ENCODE measurements around a stretch of chr10.

DNA sequence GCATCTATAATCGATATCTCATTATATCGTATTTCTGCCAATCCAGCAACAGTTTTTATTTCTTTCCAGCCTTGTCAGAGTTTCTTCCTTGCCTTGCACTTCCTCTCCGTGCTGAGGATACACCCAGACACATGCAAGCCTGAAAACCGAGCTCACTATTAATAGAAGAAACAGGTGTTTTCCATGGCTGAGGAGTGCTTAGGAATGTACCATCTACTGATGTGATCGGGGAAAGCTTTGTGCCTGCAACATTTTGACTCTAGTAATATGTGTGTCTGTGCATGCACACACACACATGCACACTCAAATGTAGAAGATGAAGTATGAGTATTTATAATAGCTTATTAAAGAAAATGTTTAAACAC is 82.6 kb downstream of the CREM start:
- RRBS: no CpG with 5 or more reads among the region's 5 CpGs

GRCh38 chr10:35313479-35313979 is 22.8 kb upstream of the CCNY start:
- RRBS: no CpG with 5 or more reads among the region's 8 CpGs

- RRBS: 2% methylated on average over 36 of the region's 97 CpGs
Observed at GRCh38 chr10:35336836-35337561, 690 bp downstream of the CCNY start.

DNA sequence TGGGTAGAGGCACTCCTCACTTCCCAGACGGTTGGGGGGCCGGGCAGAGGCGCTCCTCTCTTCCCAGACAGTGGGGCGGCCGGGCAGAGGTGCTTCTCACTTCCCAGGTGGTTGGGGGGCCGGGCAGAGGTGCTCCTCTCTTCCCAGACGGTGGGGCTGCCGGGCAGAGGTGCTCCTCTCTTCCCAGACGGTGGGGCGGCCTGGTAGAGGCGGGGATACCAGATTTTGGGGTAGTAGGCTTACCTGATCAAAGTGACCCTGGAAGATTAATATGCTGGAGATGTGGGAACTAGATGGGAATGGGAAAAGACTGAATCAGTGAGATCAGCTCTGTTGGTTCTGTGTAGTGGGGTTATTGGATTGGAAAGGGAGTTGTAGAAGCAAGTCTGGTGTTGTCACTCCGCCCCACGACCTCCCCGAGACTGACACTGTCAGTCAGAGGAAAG is 27.0 kb downstream of the CCNY start:
- RRBS: no CpG with 5 or more reads among the region's 14 CpGs

- RRBS: no CpG with 5 or more reads among the region's 4 CpGs
Observed at GRCh38 chr10:35371393-35372083, 35.2 kb downstream of the CCNY start.

DNA sequence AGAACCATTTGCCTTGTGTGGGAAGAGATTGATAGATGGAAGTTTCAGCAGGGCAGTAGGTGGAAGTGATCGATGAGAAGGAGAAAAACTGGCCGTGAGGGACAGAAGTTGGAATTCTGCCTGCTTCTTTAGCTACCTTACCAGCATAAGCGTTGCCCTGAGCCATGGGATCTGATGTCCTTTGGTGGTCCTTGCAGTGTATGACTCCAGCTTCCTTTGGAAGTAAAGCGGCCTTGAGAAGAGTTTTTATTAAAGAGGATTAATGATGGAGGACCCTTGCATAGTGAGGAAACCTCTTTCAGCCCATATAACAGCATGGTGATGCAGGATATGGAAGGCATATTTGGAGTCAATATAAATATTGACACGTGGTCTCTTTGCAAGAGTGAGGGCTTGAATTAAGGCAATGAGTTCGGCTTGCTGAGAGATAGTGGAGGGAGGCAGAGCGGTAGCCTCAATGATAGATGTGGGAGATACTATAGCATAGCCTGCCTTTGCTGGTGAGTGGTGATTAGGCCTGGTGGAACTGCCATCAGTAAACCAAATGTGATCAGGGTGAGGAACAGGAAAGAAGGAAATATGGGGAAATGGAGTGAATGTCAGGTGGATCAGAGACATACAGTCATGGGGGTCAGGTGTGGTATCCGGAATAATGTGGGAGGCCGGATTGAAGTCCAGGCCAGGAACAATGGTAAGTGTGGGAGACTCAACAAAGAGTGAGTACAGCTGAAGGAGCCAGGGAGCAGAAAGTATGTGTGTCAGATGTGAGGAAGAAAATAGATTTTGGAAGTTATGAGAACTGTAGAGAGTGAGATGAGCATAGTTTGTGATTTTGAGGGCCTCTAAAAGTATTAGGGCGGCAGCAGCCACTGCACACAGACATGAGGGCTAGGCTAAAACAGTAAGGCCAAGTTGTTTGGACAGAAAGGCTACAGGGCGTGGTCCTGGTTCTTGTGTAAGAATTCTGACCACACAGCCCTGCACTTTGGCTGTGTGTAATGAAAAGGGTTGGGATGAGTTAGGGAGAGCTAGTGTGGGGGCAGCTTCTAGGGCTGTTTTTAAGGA is 67.4 kb downstream of the CCNY start:
- RRBS: no CpG with 5 or more reads among the region's 11 CpGs

GRCh38 chr10:35423480-35423903 is 87.2 kb downstream of the CCNY start:
- RRBS: no CpG with 5 or more reads among the region's 4 CpGs

DNA sequence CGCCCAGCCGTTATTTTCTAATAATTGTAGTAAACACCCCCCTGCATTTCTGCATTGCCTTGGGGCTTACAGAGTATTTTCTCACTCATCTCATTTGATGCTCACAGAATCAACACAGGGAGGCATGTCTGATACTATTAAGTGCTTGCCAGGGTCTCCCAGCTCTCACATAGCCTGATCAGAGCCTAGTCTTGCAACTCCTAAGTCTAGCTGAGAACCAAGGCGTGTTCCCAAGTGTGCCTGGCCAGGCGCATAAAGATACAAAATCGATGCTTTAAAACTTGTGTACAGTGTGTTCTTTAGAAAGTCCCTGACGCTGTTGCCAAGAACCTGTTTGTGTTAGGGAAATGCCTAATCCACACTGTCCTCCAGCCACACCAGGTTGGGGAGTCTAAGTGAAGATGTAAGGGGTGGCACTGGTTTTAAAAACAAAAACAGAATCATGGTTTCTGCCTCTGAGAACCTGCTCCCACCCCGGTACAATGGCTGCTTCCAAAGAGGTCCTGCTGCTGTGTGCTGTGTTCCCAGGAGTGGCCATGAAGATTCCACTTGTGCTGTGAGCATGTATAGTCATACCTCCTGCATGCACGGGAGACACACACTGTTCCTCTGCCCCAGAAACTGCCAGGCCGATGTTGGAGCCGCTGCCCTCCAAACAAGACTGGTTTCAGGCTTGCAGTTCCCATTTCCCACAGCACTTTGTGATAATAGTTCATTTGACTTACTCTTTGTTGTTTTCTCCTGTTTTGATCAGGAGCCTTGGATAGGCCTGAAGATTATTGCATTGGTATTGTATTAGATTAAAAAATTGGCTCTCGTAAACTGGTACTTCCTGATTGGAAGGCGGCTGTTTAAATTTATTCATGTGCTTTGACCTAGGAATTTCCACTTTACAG is 88.5 kb downstream of the CCNY start:
- RRBS: no CpG with 5 or more reads among the region's 12 CpGs

- RRBS: no CpG with 5 or more reads among the region's 10 CpGs
Observed at GRCh38 chr10:35444381-35445418, 108.4 kb downstream of the CCNY start.

DNA sequence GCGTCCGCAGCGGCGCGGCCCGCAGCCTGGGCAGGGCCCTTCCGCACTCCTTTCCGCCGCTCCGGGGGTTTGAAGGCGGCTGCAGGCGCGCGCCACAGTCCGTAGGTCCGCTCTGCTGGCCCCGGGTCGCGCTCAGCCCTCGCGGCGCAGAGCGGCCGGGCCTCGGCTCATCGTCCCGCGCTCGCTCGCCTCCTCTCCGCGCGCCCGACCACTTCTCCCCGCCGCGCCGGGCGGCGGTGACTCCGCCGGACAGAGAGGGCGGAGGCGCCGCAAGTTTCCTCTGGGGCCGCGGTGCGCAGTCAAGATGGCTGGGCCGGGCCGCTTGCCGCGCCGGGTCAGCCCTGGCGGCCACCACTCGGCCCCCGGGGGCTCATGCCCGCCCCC is 508 bp downstream of the FZD8 start:
- RRBS: 3% methylated on average over 36 of the region's 57 CpGs

DNA sequence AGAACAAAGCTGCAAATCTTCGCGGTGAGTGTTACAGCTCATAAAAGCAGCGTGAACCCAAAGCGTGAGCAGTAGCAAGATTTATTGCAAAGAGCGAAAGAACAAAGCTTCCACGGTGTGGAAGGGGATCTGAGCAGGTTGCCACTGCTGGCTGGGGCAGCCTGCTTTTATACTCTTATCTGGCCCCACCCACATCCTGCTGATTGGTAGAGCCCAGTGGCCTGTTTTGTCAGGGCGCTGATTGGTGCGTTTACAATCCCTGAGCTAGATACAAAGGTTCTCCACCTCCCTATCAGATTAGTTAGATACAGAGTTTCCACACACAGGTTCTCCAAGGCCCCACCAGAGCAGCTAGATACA is 391.5 kb upstream of the ANKRD30A start:
- RRBS: no CpG with 5 or more reads among the region's 8 CpGs

DNA sequence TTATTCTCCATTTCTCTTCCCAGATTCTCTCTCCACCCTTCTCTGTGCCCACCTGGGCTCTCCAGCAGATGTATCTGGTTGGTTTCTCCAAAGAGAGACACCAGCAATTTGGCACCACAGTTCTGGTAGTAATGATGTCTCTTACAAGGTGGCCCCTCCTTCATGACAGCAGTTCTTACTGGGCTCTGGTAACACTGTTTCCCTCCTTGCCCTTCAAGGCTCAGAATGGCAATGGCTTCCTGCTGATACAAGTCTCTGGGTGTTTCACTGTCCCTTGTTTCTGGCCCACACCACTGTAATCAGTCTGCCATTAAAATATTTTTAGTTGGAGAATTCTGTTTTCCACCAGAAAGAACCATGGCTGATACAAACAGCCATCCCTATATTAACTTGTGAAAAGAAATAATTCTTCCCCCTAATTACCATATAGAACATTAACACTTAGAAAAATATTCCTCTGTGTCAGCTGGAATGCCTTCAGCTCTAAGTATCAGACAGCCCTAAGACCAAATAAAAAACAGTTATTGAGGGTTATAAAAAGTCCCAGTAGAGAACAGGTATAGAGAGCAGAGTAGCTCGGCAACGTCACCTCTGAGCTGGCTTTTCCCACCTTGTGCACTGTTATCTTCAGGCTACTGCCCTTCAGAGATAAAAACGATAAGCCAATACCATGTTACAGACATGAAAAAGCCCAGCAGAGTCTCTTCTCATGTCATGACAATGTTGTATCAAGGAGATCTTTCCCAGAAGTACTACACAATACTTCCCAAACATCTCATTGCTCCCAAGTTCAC is 28.2 kb downstream of the ZNF248 start:
- RRBS: no CpG with 5 or more reads among the region's 3 CpGs

DNA sequence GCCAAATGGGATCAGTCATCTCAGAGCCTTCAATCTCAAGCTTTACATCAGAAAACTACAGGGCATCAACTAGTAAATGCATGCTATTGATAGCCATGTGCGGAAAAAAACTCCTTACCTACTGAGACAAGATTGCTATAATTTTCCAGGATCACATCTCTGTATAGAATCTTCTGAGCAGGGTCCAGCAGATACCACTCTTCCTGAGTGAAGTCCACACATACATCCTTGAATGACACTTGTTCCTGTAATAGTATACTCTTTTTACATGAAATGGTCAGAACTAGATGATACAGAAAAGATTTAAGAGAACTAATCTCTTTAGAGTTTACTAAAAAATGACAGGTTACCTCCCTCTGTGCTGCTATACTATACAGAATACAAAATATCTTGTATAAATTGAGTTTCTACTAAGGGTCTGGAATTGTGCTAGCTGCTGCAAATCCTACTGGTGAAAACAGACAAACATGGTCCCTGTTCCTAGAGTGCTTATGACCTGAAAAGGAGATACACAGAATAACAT is 19.5 kb downstream of the ZNF248 start:
- RRBS: no CpG with 5 or more reads among the region's 1 CpG

GRCh38 chr10:38038351-38038699 is 27.9 kb downstream of the ZNF33A start:
- RRBS: no CpG with 5 or more reads among the region's 2 CpGs

DNA sequence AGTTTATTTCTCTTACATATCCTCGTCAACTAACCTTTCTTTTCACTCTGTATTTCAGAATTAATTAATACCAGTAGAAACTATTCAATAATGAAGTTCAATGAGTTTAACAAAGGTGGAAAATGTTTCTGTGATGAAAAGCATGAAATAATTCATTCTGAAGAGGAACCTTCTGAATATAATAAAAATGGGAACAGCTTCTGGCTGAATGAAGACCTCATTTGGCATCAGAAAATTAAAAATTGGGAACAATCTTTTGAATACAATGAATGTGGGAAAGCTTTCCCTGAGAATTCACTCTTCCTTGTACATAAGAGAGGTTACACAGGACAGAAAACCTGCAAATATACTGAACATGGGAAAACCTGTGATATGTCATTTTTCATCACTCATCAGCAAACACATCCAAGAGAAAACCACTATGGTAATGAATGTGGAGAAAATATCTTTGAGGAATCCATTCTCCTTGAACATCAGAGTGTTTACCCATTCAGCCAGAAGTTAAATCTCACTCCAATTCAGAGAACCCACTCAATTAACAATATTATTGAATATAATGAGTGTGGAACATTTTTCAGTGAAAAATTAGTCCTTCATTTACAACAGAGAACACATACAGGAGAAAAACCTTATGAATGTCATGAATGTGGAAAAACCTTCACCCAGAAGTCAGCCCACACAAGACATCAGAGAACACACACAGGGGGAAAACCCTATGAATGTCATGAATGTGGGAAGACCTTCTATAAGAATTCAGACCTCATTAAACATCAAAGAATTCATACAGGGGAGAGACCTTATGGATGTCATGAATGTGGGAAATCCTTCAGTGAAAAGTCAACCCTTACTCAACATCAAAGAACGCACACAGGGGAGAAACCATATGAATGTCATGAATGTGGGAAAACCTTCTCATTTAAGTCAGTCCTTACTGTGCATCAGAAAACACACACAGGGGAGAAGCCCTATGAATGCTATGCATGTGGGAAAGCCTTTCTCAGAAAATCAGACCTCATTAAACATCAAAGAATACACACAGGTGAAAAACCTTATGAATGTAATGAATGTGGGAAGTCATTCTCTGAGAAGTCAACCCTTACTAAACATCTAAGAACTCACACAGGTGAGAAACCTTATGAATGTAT is 23.6 kb downstream of the ZNF37A start:
- RRBS: no CpG with 5 or more reads among the region's 2 CpGs

DNA sequence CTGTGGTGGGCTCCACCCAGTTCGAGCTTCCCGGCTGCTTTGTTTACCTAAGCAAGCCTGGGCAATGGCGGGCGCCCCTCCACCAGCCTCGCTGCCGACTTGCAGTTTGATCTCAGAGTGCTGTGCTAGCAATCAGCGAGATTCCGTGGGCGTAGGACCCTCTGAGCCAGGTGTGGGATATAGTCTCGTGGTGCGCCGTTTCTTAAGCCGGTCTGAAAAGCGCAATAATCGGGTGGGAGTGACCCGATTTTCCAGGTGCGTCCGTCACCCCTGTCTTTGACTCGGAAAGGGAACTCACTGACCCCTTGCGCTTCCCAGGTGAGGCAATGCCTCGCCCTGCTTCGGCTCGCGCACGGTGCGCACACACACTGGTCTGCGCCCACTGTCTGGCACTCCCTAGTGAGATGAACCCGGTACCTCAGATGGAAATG is 1513.6 kb downstream of the ZNF37A start:
- RRBS: no CpG with 5 or more reads among the region's 28 CpGs

DNA sequence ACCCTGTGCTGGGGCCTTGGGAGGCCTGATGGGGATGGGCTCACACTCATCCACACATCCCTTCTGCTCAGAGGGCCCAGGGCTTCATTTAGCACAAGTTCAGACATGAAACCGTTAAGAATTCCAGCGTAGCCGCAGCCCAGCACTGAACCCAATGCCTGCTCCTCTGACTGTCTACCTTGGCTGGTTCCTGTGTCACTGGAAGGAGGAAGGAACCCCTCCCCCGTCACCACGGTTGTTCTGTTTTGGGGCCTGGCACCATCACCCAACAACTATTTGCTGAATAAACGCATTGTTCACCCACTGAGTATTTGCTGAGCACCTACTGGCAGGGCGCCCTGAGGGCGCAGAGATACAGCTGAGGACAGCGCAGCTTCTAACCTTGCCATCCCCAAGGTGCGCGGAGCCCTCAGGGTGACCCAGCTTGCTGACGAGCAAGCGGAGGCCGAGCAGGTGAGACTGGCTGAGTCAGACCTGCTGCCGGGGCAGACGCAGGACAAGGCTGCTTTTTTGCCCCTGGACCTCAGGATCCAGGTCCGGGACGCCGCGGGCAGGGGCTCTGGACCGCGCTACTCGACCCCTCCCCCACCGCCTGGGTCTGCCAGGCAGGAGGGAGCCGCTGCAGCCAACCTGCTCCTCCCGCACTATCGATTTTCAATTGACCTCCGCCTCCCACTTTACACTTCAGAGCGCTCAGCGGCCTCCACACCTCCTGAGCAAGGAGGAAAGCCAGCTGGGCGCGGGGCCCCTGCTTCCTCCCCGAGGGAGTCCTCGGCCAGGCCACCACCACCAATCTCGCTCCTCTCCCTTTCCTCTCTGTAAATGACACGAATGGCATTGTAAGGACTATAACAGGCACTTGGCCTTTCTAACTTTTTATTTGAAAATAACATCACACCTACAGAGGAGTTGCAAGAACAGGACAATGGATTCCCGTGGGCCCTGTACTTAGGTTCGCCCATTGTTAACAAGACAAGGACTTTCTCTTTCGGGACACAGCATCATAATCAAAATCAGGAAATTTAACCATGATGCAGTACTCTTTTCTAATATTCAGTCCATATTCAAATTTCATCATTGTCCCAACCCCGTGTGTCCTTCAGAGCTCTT is 50.3 kb upstream of the RET start:
- RRBS: 52% methylated on average over 3 of the region's 40 CpGs

GRCh38 chr10:43155009-43155708 is 16.9 kb downstream of the CSGALNACT2 start:
- RRBS: no CpG with 5 or more reads among the region's 7 CpGs

GRCh38 chr10:43228905-43229601 is 37.8 kb downstream of the RASGEF1A start:
- RRBS: 12% methylated on average over 4 of the region's 63 CpGs

DNA sequence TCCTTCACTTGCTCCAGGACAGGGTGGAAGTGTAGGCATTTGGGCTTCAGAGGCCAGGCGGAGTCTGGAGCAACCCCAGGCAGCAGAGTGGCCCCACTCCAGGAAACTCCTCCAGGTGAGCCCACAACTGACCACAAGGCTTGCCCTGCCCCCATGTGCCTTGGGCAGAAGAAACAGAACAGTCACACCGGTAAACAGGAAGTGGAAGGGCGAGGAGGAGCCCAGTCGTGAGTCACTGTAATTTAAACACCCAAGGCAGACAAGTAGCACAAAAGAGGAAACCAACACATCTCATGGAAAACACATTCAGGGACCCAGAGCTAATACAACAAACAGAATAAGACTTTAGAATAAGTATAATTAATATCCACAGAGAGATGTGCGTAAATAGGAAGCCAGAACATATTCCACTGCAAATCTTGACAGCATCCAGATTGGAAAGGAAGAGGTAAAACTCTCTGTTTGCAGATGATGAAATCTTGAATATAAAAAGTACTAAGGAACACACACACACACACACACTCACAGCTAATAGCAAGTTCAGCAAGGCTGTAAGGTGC is 20.5 kb upstream of the RASGEF1A start:
- RRBS: no CpG with 5 or more reads among the region's 5 CpGs